Measurements from ENCODE around the genes MAML1 and SQSTM1.

GRCh38 chr5:179175111-179175890 is 115.1 kb downstream of the ZNF354C start:
- RRBS, result no CpG with 5 or more reads among the region's 10 CpGs

DNA sequence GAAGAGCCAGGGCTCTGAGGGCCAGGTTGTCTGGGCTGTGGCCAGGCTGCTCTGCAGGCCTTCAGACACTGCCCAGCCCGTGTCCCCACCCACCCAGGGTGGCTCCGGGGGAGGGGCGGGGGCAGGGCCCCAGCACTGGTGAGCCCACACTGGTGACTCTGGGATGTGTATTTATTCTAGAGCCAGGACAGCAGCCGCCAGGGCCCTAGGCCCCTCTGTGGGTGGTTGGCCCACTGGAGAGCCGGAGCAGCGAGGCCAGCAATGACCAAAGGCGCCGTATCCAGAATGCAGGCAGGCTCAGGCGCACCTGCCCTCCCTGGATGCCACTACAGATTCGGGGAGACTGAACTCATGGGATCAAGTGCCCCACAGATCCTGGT is 56.8 kb downstream of the ADAMTS2 start:
- RRBS, result no CpG with 5 or more reads among the region's 10 CpGs

GRCh38 chr5:179300712-179301375 is 44.4 kb downstream of the ADAMTS2 start:
- RRBS, result 26% methylated on average over 2 of the region's 16 CpGs

DNA sequence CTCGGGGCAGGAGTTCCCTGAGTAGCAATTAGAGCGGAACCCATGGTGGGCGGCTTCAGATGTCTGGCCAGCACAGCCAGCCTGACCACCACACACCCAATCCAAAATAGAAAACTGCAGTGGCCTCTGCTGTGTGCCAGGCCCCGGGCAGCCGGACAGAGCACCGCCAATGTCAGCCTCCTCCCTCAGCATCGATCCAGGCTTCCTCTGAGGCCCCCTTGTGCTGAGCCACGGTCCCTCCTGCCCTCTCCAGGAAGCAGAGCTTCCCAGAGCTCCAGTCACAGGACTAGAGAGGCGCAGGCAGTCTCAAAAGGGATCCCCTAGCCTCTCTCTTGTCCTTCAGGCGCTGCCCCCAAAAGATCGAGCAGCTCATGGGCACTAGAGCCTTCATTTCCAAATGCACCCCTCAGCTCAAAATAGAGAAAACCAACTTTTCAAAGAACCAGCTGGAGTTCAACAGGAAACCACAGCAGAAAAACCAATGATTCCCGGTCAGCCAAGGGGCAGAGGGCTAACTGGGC is 2.6 kb downstream of the ADAMTS2 start:
- RRBS, result no CpG with 5 or more reads among the region's 12 CpGs

GRCh38 chr5:179553723-179554364 is 3.5 kb downstream of the RUFY1 start:
- RRBS, result no CpG with 5 or more reads among the region's 10 CpGs

DNA sequence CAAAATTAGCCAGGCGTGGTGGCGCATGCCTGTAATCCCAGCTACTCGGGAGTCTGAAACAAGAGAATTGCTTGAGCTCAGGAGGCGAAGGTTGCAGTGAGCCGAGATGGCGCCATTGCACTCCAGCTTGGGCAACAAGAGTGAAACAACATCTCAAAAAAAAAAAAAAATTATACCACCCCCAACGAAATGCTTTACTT is 8.0 kb downstream of the RUFY1 start:
- RRBS, result no CpG with 5 or more reads among the region's 7 CpGs

- RRBS, result no CpG with 5 or more reads among the region's 18 CpGs
These were observed 18.6 kb downstream of the RUFY1 start for GRCh38 chr5:179568494-179569751.

DNA sequence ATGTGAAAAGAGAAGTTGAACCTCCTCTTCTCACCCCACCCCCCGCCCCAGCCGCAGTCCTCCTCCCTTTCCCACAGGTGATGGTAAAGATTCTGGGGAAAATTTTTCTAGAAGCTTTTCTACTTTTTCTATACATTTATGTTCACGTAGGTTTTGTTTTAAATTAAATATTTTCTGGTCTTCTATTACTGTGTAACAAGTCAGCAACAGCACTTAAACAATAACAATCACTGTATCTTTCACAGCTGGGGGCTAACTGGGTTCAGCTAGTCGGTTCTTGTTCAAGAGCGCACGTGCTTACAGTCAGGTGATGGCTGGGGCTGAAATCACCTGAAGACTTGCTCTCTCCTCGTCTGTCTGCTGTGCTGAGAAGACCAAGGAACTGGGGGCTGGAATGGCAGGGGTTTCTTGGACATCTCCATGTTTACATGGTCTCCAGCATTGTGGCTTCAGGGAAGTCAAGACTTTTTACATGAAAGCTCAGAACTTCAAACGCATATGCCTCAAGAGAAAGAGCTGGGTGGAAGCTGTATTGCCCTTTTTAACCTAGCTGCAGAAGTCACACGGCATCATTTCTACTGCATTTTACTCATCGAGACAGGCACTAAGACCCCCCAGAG is 24.8 kb downstream of the RUFY1 start:
- RRBS, result no CpG with 5 or more reads among the region's 10 CpGs

GRCh38 chr5:179615475-179616341 is 7.8 kb downstream of the HNRNPH1 start:
- RRBS, result no CpG with 5 or more reads among the region's 10 CpGs

- RRBS, result no CpG with 5 or more reads among the region's 3 CpGs
These were observed 7.1 kb downstream of the HNRNPH1 start for GRCh38 chr5:179616342-179616709.

DNA sequence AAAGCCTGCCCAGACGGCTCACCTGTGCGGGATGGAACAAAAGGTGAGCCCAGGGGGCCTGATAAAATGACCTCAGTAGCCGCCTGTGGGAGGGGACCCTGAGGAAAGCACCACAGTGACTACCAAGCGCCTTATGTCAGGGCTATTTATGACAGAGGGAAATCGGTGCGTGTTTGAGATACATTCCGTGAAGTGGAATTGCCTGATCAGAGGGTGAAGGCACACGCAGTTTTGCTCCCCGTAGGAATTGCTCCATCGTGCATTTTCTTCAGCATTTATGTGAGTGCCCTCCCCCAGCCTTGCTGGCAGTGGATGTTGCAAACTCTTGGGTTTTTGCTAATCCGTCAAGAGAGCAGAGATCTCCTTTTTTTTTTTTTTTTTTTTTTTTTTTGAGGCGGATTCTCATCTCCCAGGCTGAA is 22.4 kb downstream of the CBY3 start:
- RRBS, result no CpG with 5 or more reads among the region's 12 CpGs

DNA sequence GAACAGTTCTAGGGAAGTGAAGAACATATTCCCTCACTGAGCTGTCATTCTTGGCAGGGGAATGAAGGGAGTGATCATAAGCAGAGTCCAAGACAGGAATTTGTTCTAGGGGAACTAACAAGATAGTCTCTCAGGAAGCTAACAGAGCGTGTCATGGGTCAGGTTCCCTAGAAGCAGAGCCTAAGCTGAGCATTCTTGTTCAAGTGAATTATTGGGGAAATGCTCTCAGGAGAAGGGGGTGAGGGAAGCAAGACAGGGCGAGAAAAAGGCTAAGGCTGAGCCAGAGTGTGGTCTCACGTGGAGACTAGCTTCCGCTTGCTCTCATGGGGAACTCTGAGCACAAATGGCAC is 345 bp upstream of the CBY3 start:
- RRBS, result no CpG with 5 or more reads among the region's 4 CpGs

DNA sequence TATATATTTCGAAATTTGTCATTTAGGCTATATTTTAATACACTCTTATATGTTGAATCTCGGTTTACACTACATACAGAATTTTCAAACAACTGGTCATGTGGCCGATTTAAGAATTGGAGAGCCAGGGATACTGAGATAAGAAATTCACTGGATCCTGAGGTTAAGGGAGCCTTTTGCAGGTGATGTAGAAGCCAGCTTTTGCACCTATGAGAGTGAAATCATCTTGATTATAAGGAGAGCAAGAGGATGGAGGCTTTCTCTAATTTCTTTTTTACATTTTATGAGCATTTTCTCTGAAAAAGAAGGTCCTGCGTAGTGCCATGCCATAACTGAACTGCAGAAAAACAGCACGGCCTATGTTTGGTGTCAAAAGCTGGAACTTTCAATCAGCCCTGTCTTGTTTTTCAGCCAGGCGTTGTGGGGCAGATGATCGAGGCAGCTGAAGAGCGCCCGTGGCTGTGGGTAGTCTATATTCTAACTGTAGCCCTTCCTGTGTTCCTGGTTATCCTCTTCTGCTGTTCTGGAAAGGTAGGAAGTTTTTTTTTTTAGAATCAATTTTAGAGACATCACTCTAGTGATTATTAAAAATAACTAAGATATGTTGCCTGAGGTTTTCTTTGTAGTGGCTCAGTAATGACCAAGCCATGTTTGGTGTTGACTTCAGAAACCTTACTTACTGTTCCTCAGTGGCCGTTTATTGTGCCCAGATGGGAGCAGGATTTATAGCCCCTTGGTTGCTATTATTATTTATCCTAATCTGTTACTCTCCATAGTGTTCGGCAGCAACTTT is 9.2 kb upstream of the MAML1 start:
- RRBS, result no CpG with 5 or more reads among the region's 11 CpGs

GRCh38 chr5:179731899-179732957 is at the start of gene MAML1:
Gene MAML1 (plus strand): TSS chr5:179732822.
- RRBS, result 4% methylated on average over 5 of the region's 70 CpGs

GRCh38 chr5:179765150-179765991 is 28.4 kb upstream of the LTC4S start:
- RRBS, result no CpG with 5 or more reads among the region's 21 CpGs

DNA sequence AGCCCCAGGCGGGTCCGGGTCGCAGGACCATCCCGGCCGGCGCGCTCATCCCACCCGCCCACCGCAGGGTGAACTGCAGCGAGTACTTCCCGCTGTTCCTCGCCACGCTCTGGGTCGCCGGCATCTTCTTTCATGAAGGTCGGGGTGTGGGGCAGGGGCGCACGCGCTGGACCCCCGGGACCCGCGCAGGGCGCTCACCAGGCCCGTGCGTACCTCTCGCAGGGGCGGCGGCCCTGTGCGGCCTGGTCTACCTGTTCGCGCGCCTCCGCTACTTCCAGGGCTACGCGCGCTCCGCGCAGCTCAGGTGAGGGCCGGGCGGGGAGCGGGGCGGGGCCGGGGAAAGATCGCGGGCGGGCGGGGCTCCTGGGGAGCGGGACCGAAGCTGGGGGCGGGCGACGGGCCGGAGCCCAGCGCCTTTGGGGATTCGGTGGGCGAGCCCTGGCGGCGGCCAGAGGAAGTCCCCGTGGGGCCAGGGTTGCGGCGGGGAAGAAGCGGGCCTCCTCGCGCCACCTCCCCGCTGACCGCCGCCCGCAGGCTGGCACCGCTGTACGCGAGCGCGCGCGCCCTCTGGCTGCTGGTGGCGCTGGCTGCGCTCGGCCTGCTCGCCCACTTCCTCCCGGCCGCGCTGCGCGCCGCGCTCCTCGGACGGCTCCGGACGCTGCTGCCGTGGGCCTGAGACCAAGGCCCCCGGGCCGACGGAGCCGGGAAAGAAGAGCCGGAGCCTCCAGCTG is 2.1 kb downstream of the LTC4S start:
- RRBS, result 3% methylated on average over 40 of the region's 96 CpGs

DNA sequence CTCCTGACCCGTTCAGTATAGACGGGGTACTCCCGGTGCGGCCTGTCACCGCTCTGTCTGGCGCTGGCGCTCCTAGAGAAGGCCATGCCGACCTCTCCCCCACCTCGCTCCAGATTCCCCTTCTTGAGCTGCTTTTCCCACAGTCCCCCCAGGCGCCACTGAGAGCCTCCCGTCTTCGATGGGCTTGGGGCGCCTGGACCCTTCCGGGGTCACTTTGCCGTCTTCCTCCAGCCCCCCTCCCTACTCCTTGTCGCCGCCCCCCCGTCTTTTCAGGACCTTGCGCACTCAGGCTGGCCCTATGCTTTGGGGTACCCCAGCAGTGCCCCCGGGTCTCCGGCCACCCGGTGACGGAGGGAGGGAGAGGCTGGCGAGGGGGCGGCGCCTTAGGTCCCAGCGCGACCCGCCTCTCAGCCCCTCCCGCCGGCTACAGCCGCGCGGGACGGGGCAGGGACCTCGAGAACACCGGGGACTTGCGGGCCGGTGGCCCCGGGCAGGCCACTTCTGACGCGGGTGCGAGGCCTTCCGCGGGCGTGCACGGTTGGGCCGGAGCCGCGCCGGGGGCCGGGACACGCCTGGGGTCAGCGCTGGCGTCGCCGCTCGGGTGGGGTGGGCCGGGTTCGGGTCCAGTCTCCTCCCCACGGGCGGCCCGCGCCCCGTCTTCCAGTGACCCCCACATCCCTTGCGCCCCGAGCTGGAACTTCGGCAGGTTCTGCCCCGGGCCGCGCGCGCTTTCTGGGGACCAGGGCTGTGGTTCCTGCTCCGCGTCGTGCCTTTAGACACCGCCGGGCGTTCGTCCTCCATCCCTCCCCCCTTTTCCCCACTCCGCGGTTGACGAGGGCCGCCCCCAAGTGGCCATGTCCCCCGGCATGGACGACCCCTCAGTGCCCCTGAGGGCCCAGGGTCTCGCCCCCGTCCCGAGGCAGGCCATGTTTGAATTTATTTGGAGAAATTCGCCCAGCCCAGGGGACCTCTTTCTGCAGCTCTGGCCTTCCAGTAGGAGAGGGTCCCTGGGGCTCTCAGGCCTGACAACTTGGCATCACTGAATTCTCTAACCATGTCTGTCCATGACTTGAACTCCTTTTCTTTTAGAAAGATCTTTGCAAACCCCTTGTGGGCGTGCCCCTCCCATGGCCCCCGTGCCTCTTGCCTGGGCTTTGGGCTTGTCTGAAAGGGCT is 3.8 kb upstream of the SQSTM1 start:
- RRBS, result 11% methylated on average over 53 of the region's 92 CpGs

GRCh38 chr5:179820023-179820125 is 831 bp upstream of the SQSTM1 start:
- RRBS, result no CpG with 5 or more reads among the region's 2 CpGs

DNA sequence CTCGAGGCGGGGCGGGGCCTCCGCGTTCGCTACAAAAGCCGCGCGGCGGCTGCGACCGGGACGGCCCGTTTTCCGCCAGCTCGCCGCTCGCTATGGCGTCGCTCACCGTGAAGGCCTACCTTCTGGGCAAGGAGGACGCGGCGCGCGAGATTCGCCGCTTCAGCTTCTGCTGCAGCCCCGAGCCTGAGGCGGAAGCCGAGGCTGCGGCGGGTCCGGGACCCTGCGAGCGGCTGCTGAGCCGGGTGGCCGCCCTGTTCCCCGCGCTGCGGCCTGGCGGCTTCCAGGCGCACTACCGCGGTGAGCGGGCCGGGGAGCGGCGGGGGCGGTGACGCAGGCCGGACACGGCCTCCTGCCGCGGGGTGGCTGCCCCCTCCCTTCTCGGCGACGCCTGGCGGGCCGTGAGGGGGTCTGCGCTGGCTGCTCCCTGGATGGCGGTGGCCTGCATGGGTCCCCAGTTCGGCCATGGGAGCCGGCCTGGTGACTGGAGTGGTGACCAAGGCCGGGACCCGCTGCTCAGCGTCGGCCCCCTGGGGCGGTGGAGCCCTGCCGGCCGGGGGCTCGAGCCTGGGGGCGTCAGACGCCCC is at the start of gene SQSTM1:
Gene SQSTM1 (plus strand): TSS at position 61 of the 584 bp plus-strand sequence.
- RRBS, result 3% methylated on average over 21 of the region's 74 CpGs

DNA sequence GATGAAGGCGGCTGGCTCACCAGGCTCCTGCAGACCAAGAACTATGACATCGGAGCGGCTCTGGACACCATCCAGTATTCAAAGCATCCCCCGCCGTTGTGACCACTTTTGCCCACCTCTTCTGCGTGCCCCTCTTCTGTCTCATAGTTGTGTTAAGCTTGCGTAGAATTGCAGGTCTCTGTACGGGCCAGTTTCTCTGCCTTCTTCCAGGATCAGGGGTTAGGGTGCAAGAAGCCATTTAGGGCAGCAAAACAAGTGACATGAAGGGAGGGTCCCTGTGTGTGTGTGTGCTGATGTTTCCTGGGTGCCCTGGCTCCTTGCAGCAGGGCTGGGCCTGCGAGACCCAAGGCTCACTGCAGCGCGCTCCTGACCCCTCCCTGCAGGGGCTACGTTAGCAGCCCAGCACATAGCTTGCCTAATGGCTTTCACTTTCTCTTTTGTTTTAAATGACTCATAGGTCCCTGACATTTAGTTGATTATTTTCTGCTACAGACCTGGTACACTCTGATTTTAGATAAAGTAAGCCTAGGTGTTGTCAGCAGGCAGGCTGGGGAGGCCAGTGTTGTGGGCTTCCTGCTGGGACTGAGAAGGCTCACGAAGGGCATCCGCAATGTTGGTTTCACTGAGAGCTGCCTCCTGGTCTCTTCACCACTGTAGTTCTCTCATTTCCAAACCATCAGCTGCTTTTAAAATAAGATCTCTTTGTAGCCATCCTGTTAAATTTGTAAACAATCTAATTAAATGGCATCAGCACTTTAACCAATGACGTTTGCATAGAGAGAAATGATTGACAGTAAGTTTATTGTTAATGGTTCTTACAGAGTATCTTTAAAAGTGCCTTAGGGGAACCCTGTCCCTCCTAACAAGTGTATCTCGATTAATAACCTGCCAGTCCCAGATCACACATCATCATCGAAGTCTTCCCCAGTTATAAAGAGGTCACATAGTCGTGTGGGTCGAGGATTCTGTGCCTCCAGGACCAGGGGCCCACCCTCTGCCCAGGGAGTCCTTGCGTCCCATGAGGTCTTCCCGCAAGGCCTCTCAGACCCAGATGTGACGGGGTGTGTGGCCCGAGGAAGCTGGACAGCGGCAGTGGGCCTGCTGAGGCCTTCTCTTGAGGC is 16.1 kb downstream of the SQSTM1 start:
- RRBS, result no CpG with 5 or more reads among the region's 24 CpGs

All from GM06990 (cell line).